Frontal cortex (tissue), 2 donors: ENCODE data around the gene POLR2L.

GRCh38 chr11:724366-724946, 18.4 kb downstream of the EPS8L2 start:
- RAMPAGE, long total RNA, result no peak

GRCh38 chr11:726891-727462, 20.3 kb upstream of the TALDO1 start:
- RAMPAGE, long total RNA, result no peak

- RAMPAGE, long total RNA, result no peak
Observed at GRCh38 chr11:737889-738408, 9.3 kb upstream of the TALDO1 start.

- RAMPAGE, long total RNA, result no peak
Observed at GRCh38 chr11:762216-762946, 14.9 kb downstream of the GATD1 start.

DNA sequence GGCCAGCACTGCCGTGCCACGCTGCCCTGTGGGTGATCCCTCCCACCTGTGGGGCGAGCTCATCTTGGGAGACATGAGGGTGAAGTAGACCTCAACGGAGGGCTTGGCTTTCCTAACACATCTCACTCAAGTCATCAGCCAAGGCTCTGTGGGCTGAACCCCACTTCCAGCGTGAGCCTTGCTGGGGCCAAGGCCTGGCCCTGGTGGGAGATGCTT, 13.4 kb downstream of the GATD1 start:
- RAMPAGE, long total RNA, result no peak

DNA sequence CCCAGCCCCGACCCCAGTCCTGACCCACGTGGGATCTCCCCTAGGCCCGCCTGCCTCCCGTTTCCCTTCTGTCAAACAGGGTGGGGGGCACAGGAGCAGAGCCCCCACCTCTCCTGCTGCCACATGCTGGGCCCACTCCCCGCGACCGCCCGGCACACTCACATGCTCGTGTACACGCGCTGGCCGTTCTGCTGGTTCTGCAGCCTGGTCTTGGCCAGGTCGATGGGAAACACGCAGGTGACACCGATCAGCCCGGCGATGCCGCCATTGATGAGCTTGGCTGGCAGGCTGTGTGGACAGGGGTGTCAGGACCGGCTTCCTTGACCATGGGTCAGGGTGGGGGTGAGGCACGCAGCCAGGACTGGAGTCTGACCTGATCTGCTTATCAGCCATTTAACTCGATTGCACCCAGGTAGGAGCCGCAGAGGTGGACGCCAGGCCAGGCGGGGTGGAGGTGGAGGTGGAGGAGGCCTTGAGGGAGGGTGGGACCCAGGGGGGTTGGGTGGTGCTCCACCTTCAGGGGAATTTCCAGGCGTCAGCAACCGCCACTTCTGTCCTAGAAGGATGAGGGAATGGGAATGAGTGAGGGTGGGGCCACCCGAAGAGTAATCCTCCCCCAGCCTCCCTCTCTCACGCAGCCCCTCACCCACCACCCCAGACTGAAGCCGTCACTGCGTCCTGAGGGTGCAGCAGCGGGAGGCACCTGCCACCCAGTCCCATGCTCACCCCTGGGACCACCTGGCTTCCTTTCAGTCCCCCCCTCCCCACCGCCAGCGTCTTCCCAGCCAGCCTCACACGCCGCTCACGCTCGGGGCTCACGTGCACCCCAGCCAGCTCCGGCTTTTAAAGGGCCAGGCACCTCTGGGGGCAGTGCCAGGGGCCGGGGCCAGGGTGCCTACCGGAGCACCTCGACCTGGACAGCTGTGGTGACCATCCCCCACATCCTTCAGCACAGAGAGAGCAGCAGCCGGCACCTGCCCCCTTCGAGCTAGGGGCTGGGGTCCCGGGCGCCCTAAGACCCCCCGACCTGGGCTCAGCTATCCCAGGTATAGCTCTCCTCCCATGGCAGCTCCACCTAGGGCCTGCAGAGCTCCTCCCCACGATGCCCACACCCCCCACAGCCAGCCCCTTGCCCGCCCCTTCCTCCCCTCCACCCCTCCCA, 3.1 kb downstream of the SLC25A22 start:
- RAMPAGE, long total RNA, result no peak

GRCh38 chr11:823681-824006, 4.1 kb upstream of the CRACR2B start:
- RAMPAGE, long total RNA, result no peak

GRCh38 chr11:833877-834781, 1.4 kb downstream of the CD151 start:
- RAMPAGE, long total RNA, result no peak

GRCh38 chr11:836512-837194, 3.9 kb downstream of the CD151 start:
- RAMPAGE, long total RNA, result no peak

DNA sequence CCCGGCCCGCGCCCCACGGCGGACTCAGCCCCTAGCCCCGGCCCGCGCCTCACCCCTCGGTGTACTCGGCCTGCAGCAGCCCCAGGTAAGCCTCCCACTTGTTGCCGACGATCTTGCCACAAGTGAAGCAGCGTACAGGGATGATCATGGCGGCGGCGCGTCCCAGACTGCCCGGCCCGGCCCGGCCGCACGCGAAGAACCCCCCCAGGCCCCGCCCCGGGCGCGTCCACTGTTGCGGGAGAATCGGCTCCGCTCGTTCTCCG, at the start of gene POLR2L:
Gene POLR2L, minus strand, starts transcription at position 169 of the 263 bp plus-strand sequence.
- RAMPAGE, long total RNA, result start-site peak on the minus strand centred at position 176 of the sequence, 75 bp wide, 872 and 104 reads in 2 replicates

DNA sequence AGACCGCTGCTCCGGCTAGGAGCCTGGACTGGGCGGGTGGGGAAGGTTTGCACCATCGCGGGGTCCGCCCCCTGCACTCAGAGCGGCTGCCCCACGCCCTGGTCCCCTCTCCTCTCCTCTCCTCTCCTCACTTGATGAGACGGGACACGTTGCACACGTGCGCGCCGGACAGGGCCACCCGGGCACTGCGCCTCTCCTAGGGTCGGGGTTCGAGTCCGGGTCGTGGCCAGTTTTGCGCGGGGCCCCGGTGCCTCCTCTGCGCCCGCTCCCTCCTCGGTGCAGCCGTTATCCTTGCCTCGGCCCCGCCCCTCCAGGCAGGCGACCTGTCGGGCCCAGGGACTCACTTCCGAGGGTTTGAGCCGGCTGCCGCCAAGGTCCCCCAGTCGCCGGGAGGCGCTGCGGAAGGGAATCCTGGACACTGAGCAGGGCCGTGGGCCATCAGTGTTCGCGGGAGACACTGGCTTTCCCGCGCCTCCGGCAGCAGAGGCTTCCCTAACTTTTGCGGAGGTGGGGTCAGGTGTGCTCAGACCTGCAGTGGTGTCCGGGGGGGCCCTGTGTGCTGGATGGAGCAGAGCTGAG, 7.9 kb downstream of the TSPAN4 start:
- RAMPAGE, long total RNA, result no peak

DNA sequence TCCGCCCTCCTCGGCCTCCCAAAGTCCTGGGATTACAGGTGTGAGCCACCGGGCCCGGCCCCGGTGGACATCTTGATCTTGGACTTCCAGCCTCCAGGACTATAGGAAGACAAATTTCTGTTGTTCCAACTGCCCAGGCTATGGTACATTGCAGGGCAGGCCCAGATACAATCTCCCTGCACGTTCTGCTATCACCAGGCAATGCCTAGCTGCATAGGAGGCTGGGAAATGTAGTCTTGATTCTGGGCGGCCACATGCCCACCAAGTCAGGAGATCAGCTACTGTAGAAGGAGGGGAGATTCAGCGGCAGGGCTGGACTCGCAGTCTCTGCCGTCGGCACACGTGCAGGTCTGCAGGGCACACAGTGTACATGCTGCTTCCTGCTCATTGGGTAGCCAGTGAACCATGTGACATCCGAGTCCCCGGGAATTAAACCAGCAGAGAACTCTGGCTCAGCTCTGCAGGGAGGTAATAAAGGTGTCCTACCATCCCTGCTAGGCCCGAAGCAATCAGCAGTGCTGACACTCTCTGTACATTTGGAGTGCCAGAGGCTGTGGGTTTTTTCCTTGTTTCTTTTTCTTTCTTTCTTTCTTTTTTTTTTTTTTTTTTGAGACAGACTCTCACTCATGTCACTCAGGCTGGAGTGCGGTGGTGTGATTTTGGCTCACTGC, 6.5 kb upstream of the AP2A2 start:
- RAMPAGE, long total RNA, result no peak

DNA sequence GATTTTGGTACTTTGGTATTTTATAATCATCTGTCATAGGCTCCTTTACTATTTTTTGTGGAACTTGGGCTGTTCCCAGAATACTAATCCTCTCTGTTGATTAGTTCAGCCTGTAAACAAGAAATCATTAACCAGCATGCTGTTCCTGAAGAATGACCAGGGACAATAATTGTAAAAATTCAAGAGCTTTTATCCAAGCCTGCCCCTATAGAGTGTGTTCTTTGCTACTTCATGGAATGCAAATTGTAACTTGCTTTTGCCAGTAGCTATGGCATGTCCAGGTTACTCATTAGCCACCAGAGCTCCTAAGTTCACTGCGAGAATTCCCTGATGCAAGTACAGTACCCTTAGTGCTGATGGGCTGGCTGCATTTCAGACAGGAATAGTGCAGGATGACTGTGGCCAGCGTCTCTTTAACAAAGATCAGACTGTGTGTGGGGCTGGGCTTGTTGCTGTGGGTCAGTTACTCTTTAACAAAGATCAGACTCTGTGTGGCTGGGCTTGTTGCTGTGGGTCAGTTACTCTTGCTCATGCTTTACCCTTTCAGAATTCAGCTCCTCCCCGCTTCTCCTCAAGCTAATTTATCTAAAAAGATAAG, 26.7 kb downstream of the AP2A2 start:
- RAMPAGE, long total RNA, result no peak

GRCh38 chr11:1010668-1011409, 25.7 kb downstream of the MUC6 start:
- RAMPAGE, long total RNA, result no peak

DNA sequence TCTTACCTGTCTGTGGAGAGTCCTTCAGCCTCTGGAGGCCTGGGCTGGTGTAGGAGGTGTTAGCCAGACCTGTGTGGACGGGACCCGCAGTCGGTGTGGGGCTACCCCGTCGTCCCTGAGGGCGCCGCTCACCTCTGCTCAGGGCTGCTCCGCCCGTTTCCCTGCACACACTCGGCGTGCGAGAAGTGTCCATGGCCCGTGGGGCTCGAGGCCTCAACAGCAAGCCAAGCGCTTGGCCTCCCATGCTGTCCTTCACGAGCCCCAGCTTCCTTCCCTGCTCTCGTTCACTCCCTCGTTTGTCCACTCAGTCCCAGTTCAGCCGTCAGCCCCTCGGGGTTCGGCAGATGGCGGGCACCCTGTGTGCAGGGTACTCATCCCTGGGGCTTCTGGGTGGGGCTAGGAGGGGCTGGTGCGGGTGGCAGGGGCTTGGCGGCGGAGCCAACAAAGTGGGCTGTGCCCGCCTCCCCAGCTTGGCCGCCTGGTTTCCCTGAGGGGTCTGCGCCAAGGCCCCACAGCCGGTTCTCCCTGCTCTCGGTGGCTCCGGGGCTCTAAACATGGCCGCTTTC, 3.4 kb downstream of the MUC6 start:
- RAMPAGE, long total RNA, result no peak

- RAMPAGE, long total RNA, result no peak
Observed at GRCh38 chr11:1060677-1061088, 24.2 kb upstream of the MUC6 start.

GRCh38 chr11:1078118-1078659, 41.7 kb upstream of the MUC6 start:
- RAMPAGE, long total RNA, result no peak

DNA sequence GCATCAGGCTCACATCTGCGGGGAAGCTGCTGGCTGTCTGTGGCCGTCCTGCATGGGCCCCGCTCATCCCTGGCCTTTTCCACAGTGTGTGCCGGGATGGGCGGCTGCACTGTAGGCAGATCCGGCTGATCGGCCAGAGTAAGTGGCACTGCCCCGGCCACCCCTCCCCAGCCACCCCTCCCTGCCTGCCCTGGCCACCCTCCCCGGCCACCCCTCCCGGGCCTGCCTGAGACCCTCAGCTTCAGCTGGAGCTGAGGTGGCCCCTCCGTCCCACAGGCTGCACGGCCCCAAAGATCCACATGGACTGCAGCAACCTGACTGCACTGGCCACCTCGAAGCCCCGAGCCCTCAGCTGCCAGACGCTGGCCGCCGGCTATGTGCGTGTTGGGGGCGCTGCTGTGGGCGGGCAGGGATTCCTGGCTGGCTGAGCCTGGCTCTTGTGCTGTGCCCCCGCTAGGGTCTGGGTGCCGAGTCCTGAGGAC, 49.0 kb upstream of the MUC6 start:
- RAMPAGE, long total RNA, result no peak

DNA sequence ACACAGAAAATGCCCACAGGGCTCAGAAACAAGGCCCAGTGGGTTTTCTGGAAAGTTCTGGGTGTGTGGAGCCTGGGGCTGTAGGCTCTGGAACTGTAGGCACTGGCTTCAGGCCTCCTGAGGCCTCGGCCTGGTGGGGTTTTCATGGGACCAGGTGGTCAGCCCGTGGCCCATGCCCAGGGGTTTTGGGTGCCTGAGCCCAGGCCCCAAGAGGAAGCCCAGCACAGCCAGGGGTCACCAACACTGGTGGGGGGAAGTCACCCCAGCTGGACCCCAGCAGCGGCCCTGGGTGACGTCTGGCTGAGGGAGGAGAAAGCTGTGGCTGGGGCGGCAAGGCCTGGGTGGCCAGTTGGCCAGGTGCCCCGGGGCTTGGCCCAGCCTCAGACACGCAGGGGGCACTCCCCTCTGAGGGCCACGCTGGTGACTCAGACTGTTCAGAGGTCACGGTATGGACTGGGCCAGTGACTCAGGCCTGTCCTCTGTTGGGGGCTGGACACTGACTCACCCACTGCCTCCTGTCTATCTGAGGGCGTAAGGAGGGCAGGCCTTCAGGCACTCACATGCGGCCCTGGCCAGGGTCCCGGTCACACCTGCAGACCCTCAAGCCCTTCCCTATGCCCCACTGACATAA, 4.0 kb upstream of the MUC5AC start:
- RAMPAGE, long total RNA, result no peak

- RAMPAGE, long total RNA, result no peak
Observed at GRCh38 chr11:1205800-1206036, 17.1 kb upstream of the MUC5B start.